ENCODE measurements around the genes MAGEA2, PNMA6F and ZNF275.

GRCh38 chrX:149510377-149510997 is 5.4 kb upstream of the IDS start:
- PRO-cap: no peak

DNA sequence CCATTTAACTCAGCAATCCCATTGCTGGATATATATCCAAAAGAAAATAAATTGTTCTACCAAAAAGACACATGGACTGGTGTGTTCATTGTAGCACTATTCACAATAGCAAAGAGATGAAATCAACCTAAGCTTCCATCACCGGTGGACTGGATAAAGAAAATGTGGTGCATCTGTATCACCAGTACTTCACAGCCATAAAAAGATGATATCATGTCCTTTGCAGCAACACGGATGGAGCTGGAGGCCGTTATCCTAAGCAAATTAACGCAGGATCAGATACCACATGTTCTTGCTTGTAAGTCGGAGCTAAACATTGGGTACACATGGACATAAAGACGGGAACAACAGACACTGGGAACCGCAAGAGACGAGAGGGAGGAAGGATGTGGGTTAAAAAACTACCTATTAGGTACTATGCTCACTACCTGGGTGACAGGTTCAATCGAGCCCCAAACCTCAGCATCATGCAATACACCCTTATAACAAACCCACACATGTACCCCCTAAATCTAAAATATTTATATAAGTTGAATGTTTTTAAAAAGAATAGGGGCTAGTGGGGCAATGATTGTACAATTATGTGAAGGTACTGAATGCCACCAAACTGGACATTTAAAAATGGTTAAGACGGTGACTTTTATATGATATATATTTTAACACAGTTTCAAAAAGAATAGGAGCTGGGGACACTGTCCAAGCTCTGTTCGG is 16.4 kb upstream of the IDS start:
- PRO-cap: no peak

DNA sequence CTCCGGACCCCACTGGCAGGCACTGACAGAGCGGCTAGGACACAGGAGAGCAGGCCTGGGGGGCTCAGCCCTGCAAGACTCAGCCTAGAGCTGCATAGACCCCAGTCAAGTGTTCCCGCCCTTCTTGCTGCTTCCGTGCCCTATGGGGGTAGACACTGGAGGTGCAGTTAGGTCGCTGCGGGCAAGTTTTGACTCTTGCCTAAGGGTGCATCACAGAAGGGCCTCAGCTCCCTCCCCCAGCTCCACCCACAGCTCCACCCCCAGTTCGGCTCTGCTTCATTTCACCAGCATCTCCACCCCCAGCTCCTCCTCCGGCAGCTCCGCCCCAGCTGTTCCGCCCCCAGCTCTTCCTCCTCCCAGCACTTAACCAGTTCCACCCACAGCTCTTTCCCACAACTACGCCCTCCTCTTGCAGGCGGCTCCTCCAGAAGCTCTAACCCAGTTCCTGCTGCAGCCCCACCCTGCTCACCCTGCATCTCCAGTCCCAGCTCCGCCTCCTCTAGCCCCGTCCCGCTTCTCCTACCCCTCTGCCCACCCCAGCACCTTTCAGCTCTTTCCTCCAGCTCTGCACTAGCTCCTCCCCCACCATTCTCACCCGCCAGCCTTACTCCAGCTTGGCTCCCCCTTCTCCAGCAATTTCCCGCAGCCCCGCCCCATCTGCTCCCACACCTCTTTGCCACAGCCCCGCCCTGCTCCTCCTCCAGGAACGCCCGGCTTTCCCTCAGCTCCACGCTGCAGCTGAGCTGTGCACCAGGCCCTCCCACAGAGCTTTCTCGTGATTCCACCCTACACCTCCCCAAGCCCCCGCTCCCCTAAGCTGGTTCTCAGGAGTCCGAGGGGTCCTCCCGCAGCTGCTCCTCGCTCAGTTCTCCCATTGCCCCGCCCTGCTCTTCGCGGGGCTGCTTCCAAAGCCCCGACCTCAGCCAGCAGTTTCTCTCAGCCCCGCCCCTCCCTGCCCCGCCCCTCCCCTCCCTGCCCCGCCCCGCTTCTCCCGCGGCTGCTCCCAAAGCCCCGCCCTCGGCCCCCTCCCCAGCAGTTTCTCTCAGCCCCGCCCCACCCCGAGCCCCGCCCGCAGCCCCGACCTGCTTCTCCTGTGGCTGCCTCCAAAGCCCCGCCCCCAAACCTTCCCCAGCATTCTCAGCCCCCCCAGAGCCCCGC is 1.3 kb upstream of the EOLA1 start:
- PRO-cap: bidirectional peak, plus-strand start at position 706 of the sequence, minus-strand start at position 642 of the sequence

- PRO-cap: no peak
Observed at GRCh38 chrX:149944786-149945469, 6.6 kb upstream of the EOLA2 start.

GRCh38 chrX:150037110-150037330 is 98.7 kb upstream of the EOLA2 start:
- PRO-cap: no peak

GRCh38 chrX:150213145-150213848 is 149.8 kb upstream of the MAMLD1 start:
- PRO-cap: no peak

GRCh38 chrX:150364841-150365855 is 2.0 kb downstream of the MAMLD1 start:
- PRO-cap: bidirectional peak, plus-strand start at chrX:150365175, minus-strand start at chrX:150365063; bidirectional peak, plus-strand start at chrX:150365601, minus-strand start at chrX:150365420

DNA sequence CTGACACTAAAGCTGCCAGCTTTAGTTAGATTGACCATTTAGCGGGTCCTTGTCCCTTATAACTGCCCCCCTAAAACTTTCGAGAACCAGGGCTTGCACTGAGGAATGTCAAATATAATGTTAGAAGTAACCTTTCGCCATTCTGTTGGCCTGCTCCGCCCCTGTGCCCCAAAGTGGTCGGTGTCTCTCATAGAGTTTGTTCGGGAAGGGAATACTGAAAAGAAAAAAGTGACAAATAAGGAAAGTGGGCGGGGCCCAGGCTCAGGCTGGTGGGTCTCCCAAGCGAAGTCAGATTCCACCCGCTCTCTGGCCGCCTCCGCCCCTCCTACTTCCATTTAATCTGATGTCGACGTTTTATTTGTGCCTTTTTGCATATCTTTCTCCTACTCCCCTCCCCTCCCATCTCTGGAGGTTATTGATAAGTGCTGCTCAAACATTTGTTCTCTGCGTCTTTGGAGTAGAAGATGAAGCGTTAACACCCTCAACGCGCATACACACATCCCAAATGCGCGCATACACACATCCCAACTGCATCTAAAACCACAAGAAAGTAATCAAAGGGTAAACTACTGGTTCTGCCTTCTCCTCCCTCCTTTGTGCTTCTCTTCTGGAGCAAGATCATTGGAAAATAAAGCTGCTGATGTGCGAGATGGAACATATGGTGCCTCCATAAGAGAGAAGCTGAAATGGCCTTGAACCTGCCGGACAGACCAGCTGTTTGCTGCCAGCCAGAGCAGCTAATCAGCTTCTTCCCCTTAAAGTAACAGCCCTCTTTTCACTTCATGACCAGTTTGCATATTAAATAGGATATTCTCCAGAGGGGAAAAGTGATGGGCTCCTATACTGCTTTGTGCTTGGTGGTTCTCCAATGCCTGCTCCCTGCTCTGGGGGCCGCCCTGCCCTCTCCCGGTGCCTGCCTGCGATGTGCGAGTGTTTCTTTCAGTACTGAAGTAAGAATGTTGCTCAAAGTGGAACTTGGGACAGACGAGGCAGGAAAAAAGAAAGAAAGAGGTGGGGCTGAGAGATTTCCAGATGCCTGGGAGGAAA is 3.1 kb downstream of the MAMLD1 start:
- PRO-cap: bidirectional peak, plus-strand start at position 298 of the sequence, minus-strand start at position 198 of the sequence

DNA sequence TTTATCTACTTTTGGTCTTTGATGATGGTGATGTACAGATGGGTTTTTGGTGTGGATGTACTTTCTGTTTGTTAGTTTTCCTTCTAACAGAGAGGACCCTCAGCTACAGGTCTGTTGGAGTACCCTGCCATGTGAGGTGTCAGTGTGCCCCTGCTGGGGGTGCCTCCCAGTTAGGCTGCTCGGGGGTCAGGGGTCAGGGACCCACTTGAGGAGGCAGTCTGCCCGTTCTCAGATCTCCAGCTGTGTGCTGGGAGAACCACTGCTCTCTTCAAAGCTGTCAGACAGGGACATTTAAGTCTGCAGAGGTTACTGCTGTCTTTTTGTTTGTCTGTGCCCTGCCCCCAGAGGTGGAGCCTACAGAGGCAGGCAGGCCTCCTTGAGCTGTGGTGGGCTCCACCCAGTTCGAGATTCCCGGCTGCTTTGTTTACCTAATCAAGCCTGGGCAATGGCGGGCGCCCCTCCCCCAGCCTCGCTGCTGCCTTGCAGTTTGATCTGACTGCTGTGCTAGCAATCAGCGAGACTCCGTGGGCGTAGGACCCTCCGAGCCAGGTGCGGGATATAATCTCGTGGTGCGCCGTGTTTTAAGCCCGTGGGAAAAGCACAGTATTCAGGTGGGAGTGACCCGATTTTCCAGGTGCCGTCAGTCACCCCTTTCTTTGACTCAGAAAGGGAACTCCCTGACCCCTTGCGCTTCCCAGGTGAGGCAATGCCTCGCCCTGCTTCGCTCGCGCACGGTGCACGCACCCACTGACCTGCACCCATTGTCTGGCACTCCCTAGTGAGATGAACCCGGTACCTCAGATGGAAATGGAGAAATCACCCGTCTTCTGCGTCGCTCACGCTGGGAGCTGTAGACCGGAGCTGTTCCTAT is 57.7 kb downstream of the MAMLD1 start:
- PRO-cap: no peak

- PRO-cap: no peak
Observed at GRCh38 chrX:150508073-150508919, 60.1 kb upstream of the MTM1 start.

DNA sequence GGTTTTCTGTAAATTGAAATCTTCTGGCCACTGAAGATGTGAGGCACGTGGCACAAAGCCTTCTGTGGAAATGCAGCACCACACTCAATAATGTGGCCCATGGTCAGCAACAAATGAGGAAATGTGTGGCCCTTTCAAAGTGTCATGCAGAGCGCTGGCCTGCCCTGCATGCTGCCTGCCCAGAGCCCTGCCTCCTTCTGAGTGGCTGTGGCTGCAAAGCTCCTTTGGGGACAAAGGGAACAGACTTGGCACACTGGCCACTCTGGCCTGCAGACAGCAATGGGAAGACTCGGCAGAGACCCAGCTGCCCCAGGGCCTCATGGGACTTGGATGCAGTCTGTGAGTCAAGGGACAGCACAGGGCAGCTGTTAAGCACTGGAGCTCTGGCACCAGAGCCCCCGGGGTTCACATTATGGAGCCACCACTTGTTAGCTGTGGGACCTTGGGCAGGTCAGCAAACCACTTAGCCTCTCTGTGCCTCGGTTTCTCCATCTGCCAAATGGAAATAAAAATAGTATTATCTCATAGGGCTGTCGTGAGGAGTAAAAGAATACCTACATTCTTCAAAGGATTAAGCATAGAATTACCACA is 42.8 kb upstream of the MTM1 start:
- PRO-cap: no peak

DNA sequence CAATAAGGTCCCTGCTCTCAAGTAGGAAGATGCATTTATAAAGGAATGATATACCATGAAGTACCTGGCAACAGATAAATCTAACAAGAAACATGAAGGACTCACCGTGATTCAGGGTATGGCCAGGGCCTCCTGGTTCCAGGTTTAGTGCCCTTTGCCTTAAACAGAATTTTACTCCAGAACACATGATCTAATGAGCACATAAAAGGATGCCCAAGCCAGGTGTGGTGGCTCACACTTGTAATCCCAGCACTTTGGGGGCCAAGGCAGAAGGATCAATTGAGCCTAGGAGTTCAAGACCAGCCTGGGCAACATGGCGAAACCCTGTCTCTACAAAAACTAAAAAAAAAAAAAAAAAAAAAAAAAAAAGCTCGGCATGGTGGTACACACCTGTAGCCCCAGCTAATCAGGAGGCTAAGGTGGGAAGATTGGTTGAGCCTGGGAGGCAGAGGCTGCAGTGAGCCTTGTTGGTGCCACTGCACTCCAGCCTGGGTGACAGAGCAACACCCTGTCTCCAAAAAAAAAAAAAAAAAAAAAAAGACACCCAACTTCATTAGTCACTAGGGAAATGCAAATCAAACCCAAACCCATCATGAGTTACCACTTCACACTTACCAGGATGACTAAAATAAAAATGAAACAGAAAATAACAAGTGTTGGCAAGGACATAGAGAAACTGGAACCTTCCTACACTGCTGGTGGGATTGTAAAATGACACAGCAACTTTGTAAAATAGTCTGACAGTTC is 18.9 kb downstream of the CD99L2 start:
- PRO-cap: unidirectional peak, plus-strand start at position 356 of the sequence

DNA sequence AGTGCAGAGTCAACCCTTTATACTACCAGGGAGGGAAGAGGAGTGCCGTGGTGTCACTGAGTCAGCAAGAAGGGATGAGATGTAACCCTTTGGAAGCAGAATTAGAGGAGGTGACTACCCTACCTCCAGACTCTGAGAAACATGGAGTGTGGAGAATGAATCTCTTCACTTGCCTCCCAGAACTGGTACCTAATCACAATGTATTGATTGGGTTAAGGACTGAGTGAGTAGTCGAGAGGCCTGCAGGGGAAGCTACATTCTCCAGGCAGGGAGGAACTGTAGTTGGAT is 6.8 kb upstream of the GABRE start:
- PRO-cap: no peak

GRCh38 chrX:152753703-152754230 is at the start of gene MAGEA2:
MAGEA2 (minus strand) TSS chrX:152753842.
- PRO-cap: no peak

GRCh38 chrX:153226297-153226536 is 39.7 kb upstream of the PWWP4 start:
- PRO-cap: no peak

DNA sequence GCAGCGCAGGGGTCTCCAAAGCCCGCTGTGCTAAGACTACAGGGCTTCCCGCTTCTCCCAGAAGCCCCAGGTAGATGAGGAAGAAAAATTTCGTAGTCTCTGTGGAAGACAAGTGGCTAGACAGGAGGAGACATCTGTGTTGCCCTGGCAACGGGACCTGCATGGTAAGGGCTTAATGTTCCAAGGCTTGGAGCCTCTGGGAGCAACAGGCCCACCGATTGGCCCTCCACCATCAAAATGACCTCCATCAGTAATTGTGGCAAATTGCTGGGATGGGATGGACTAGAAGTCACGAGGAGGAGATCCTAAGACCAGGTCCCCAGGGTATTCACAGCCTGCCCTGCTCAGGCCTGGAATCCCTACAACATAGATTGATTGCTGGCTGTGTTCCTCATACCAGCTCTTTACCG is at the start of gene PNMA6F:
PNMA6F (minus strand) TSS at position 79 of the 410 bp plus-strand sequence.
- PRO-cap: no peak

DNA sequence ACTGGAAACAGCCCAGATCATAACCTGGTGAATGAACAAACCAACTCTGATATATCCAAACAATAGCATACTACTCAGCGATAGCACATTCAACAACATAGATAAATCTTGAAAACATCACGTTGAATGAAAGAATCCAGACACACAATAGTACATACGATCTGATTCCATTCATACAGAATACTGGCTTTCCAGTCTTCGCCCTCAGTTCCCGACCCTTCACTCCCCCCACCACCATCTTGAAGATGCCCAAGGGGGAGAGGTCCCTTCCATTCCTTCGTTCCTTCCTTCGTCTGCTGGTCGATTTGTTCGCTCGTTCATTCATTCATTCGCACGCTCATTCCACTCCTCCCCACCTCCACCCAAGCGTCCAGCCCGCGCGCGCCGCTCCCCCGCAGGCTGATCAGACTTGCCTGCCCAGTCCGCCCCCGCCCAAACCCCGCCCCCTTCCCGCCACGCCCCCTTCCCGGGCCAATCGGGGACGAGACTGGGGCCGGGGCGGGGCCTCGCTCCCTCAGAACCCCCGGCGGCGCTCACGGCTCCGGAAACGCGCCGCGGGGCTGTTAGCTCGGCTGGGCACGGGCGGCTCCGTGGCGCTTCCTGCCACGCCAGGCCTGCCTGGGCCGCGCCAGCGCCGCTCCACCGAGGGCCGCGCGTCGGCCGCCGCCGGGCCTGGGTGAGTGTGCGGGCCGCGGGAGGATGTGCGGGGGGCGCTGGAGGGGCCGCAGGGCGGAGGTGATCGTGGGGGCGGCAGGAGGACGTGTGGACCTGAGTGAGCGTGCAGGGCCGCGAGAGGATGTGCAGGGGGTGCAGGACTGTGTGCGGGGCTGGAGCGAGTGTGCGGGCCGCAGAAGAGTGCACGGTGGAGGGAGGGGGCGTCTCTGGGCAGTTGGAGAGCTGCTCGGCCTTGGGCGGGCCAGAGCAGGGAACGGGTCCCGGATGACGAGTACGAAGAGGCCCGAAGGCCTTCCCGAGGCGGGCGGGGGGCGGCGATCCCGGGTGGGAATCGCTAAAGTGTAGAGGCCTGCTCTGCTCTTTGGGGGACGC is at the start of gene ZNF275:
ZNF275 (plus strand) TSS at position 544 of the 1,047 bp plus-strand sequence.
- PRO-cap: bidirectional peak, plus-strand start at position 546 of the sequence, minus-strand start at position 401 of the sequence

DNA sequence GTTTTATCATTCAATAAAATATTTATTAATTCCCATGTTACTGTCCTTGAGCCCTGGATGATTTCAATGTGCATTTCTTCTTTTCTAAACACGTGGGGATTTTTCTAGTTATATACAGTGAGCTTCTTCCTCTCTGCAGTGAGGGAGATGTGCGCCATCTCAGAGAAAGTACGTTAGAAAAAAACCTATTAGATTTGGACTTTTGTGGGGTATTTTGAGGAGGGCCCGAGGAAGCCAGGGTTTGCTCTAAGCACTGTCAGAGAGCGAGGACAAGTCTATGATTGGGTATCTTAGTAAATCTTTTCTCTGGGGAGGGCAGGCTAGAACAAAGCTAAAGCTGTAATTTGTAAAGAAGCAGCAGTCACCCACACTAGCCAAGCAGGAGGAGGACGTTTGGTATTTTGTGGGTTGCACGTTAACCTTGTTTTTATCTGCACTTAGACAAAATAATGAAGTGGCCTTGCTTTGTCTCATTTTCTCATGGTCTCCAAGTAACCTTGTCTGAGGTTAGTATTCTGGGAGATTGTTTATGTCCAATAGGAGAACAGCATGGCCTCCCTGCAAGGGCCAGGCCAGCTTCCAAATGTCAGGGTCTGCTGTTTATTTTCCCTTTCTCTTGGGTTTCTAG is 30.1 kb downstream of the PNMA6E start:
- PRO-cap: no peak

- PRO-cap: no peak
Observed at GRCh38 chrX:153510176-153510487, 7.3 kb upstream of the ATP2B3 start.

DNA sequence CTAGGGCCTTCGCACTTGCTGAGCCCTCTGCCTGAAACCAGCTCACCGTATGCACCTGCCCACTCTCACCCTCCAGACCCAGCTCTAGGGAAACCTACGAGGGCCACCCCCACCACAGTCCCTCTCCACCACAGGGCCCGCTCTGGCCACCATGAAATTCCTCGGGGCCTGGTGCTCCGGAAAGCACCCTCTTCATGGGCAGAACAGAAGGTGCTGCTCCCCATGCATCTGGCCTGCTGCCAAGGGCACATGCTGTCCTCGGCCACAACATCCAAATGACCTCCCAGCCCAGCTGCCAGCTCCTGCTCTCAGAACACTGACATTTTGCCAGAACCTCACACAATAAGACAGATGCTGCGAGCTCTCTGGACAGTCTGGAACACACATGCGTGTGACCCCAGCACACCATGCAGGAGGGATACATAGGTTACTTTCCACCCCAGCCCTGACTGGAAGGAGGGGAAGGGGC is 6.0 kb downstream of the CCNQ start:
- PRO-cap: no peak

Measured in pulmonary artery (tissue), 1 donor.